Colon Carcinoma Metastatic in the Brain (tissue), 2 donors: Measurements from ENCODE around the gene MTRFR.

DNA sequence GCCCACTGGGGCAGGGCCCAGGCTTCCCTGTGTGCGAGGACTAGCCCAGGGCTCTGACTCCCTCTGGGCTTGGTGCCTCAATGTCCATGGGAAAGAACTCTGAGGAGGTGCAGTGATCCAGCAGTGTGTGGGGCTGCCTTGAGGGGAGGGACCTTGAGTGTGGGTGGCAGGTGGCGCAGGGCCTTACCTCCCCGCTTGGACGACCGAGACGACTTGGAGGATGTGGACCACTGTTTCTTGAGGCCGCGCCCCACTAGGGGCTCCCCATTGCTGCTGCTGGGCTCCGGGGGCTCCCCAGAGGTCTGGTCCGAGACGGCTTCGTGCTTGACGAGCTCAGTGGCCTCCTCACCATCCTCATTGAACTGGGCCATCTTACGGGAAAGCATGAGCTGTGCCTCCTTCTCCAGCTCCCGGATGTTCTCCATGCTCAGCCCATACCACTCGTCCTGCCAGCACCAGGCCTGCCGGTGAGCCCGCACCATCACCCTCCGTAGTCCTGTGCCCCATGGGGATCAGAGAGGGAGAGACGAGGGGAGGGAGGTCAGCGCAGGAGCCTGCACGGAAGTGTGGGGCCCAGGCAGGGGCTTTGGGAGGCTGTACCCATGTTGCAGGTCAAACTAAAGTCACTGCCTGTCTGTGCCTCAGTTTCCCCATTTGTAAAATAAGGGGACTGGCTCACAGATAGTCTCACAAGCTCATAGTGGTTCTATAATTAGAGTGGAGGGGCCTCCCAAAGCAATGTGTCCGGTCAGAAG lies 24.7 kb downstream of the ARL6IP4 start:
- PRO-cap, 2 experiments = no peak in any of the 2 experiments

- PRO-cap, 2 experiments = no peak in any of the 2 experiments
These were observed 69.8 kb downstream of the ARL6IP4 start for GRCh38 chr12:123050050-123050875.

GRCh38 chr12:123069416-123069992 lies 81.4 kb downstream of the PITPNM2 start:
- PRO-cap, 2 experiments = no peak in any of the 2 experiments

DNA sequence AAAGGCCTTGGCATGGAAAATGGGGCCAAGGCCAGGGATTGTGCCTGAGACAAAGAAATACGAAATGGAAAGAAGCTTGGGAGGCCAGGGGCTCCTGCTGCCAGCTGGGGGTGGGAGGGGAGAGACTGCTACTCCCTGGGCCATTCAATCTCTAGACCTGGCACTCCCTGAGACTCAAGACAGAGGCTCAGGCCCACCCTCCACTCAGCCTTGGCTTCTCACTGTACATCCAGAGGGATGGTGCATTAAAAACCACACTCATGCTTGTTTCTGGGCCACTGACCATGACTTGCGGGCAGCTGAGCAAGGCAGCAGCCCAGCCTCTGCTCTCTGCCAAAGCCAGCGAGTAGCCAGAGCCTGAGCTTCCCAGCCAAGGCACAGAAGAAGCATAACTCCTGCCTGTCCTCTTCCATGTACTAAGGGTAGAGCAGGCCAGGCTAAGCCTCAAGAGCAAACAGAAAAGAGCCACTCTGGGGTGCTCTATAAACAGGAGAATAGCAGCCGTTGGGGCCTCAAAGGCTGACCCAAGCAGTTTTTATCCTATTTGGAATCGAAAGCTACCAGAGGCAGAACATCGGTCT lies 41.5 kb downstream of the PITPNM2 start:
- PRO-cap, 2 experiments = no peak in any of the 2 experiments

- PRO-cap, 2 experiments = no peak in any of the 2 experiments
These were observed 30.9 kb downstream of the PITPNM2 start for GRCh38 chr12:123119874-123120406.

DNA sequence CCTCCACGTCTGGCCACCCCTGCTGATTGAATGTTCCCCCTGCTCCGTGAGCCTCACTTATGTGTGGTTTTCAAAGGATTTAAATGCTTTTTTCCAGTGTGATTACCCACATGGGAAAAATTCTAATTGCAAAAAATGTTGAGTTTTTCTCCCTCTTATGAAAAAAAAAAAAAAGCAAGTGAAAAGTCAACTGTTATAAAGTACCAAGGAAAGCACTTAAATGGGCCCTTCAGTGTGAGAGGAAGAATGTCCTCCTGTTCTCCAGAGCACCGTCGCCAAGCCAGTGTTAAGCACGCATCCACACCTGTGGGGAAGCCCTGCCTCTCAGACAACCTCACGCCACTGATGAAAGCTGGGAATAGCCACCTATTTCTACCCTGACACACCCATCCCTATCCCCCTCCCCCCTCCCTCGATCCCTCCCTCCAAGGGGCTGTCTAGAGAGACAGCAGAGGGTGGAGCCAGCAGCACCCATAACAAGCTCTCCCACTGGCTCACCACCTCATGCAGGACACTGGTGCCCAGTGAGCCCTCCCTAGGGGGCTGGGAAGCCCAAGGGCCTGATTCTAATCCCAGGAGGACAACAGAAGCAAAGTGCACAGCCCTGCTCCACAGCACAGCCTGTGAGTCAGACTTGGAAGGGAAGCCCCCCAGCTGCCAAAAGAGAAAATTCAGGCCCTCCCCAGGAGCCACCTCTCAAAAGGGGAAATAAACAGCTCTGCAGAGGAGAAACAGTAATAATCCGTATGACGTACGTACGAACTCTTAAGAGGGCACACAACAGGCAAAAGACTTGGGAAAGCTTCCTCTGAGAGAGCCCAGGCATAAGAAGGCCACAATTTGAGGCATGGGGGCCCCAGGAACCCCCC lies 7.9 kb downstream of the PITPNM2 start:
- PRO-cap, 2 experiments = no peak in any of the 2 experiments

DNA sequence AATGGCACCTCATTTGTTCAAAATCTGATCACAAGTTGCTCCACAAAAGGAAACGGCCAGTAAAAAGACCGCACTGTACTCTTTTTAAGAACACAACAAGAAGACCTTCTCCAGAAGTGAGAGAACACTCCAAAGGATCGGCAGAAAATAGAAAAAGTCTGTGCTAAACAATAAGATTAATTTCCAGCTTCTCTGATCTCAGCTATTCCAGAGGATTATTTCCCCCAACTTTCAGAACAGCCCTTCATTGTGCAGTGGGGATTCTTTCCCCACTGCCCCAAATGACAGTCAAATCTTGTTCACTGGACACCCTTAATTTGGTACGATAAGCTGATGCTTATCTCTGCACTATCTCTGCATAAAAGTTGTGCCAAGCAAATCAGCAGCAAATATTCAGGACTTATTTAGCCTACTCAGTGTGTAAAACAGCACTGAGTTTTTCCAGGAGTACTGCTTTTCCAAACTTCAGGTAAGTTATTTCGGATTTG lies 5.2 kb downstream of the MPHOSPH9 start:
- PRO-cap, 2 experiments = no peak in any of the 2 experiments

- PRO-cap, 2 experiments = peak in 2 of 2 experiments; most common plus-strand start chr12:123233436 (in 2)
These were observed at the start of gene MTRFR for GRCh38 chr12:123233300-123234006. Gene MTRFR (plus strand): TSS chr12:123233436.

GRCh38 chr12:123270992-123271436 lies 642 bp downstream of the CDK2AP1 start:
- PRO-cap, 2 experiments = peak in 2 of 2 experiments; most common plus-strand start chr12:123271233 (in 2); most common minus-strand start chr12:123271176 (in 1)

DNA sequence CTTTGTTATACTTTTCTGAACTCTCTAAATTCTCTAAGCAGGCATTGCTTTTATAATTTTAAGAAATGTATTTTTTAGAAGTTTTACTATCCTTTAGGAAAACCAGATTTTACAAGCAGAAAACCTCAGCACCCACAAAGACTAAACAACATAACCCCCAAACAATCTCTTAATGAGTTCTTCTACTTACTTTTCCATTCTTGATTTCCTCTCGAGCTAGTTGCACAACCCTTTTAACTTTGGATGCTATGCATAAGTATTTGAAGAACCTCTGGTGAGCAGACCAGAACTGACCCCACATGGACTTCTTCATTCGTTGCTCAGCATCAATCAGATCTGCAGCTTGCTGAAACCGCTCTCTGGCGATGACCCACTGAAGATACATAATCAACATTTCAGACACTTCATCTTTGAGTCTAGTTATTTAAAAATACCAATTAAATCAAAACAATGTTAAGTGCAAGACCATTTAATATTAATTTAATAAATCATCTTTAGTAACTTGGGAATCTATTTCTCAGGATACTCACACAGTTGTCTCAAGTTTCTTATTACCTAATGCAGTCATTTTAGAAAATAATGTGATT lies 38.6 kb downstream of the SBNO1 start:
- PRO-cap, 2 experiments = no peak in any of the 2 experiments

GRCh38 chr12:123423053-123423445 lies 13.4 kb downstream of the RILPL2 start:
- PRO-cap, 2 experiments = no peak in any of the 2 experiments

DNA sequence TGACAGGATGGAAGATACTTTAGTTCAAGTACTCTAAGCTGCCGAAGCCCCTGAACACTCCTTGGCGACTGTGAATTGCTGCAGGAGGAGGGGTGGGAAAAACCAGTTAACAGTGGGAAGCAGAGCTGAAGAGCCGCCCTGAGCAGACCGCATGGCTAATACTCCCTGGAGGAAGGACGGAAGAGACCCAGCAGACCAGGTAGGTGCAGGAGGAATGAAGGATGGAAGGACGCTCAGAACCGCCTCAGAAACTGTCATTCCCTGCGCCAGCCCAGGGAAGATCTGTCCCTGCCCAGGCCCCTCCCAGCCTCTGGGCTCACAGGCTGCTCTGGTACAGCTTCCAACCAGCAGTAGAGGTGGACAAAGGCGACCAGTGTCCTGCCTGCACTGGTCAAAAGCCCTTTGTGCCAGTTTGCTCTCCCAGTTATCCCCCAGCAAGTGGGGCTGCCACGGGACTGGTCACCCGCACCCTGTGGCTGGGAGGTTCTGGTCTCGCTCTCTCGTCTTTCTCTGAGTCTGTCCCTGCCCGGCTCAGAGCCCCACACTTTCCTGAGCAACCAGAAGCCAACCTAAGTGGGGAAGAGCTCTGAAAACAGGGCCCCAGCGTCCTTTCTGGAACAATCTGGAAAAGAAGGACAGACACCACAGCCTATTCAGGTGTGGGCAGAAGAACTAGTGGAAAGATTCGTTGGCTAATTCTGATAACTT lies 21.5 kb downstream of the SNRNP35 start:
- PRO-cap, 2 experiments = no peak in any of the 2 experiments

- PRO-cap, 2 experiments = no peak in any of the 2 experiments
These were observed 36.3 kb downstream of the SNRNP35 start for GRCh38 chr12:123494020-123494821.

GRCh38 chr12:123933319-123933845 lies 39.2 kb downstream of the CCDC92 start:
- PRO-cap, 2 experiments = no peak in any of the 2 experiments

- PRO-cap, 2 experiments = no peak in any of the 2 experiments
These were observed 29.5 kb downstream of the CCDC92 start for GRCh38 chr12:123943029-123943723.

- PRO-cap, 2 experiments = peak in 2 of 2 experiments; most common plus-strand start chr12:124296593 (in 1); most common minus-strand start chr12:124296457 (in 1)
These were observed 1.4 kb downstream of the RFLNA start for GRCh38 chr12:124296248-124296727.

GRCh38 chr12:124318090-124318944 lies 23.4 kb downstream of the RFLNA start:
- PRO-cap, 2 experiments = no peak in any of the 2 experiments

DNA sequence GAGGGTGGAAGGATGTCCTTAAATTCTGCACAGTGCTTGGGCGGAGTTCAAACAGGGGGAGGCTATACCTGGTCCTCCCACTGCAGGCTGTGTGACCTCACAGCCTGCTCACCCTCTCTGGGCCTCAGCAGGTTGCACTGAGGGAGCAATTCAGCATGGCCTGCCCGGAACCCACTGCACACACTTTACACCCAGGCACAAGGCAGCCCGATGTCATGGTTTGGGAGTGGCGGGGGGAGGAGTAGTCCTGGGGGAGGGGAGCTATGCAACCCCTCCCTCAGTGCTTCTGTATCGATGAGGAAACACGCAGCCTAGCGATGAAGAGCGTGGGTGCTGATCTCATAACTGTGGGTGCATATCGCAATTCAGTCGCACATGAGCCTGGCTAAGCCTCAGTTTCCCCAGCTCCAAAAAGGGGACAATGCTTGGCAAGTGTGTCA lies 89.7 kb downstream of the RFLNA start:
- PRO-cap, 2 experiments = no peak in any of the 2 experiments

GRCh38 chr12:124388450-124389186 lies 93.7 kb downstream of the RFLNA start:
- PRO-cap, 2 experiments = peak in 1 of 2 experiments; most common minus-strand start chr12:124388824 (in 1)

GRCh38 chr12:124420972-124421969 lies 126.4 kb downstream of the RFLNA start:
- PRO-cap, 2 experiments = no peak in any of the 2 experiments